Measurements from ENCODE around the genes LINGO4, LCE1B, SPRR1A, SPRR2G, S100A12 and S100A6.

- PRO-cap, 2 experiments, result no peak in any of the 2 experiments
Observed at GRCh38 chr1:151805196-151805686, at the start of gene LINGO4. LINGO4 (minus strand) TSS chr1:151805419.

- PRO-cap, 2 experiments, result no peak in any of the 2 experiments
Observed at GRCh38 chr1:151838983-151839338, 659 bp downstream of the C2CD4D start.

GRCh38 chr1:151988990-151990049, 4.3 kb downstream of the S100A10 start:
- PRO-cap, 2 experiments, result no peak in any of the 2 experiments

DNA sequence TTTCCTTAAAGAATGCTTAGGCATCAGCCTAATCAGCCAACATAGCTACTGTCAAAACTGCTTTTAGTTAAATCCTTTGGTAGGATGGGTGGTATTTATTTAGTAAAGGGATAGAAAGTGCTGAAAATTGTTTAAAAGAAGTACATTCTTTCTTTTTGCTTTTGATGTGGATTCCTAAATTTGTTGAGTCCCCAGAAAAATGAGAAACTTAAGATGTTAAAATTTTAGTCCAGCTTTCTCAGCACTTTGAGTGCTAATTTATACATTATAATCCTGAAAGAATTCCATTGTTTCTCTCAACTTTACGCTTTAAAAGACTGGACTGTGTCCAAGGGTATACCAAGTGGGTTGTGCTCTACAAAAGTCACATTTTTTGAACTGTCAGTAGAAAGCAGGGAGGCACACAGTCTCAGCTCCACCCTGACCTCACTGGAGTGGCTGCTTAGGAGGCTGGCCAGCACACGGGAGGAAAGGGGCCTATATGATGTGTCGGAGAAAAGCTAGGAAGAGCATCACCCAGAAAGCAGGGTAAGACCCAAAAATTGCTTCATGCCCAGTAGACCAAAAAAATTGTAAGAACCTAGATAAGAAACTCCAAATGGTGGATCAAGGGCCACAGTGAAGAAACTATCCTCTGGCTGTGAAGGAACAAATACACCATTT, 2.1 kb downstream of the S100A10 start:
- PRO-cap, 2 experiments, result no peak in any of the 2 experiments

DNA sequence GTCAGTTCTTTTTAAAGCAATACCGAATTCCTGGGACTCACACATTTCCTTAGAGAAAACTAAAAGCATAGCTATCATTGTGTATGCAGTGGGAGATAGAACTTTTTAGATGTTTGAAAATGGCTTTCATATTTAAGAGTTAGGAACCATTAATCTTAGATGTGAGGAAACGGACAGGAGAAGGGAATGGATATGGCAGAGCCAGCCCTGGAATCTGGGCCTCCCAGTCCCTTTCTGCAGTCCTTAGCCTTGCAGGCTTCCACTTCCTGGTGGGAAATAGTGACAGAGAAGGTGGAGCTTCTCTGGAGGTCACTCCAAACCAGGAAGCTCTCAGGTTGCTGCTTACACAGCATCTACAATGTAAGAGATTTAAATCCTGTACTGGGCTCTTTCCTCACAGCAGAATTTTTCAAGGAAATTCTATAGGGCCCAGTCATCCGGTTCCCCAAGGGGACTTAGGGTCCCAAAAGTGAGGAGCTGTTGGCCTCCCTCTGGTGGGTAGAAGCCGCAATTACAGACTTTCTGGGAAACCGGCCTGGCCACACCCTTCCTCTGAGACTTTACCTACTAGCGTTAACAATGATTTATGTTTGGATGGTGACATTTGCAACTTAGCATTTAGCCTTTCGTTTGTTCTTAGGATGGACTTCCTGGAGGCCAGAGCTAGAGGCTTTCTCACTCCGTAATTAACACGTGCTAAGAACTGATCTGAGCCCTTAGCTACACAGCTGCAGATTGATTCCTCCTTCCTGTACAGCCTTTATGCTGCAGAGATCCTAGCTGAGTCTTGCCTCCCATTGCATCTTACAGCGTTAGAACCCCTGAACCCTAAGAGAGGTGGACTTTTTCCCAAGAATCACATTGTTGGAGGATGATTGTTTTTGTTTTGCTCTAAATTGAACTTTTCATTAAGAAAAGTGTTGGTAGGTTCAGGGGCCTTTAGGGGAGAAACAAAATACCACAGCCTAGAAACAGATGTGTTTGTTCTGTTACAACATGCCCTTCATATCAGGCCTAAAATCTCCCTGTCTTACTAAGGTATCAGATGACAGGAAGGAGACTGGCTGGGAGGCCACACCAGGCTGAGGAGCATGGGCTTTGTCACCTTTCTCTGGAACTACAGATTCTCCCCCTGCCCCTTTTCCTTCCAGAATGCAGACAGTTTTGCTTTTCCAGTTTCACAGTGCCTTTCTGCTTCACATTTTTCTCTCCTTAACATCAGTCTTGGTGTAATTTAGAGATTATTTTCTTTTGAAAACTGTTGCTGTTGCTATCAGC, 2.1 kb downstream of the S100A11 start:
- PRO-cap, 2 experiments, result no peak in any of the 2 experiments

- PRO-cap, 2 experiments, result peak in 2 of 2 experiments; most common plus-strand start chr1:152048044 (in 1); most common minus-strand start chr1:152048050 (in 2)
Observed at GRCh38 chr1:152047524-152048488, 11.0 kb upstream of the S100A11 start.

- PRO-cap, 2 experiments, result no peak in any of the 2 experiments
Observed at GRCh38 chr1:152048489-152049024, 11.8 kb upstream of the S100A11 start.

GRCh38 chr1:152109993-152110924, 5.0 kb downstream of the TCHH start:
- PRO-cap, 2 experiments, result no peak in any of the 2 experiments

- PRO-cap, 2 experiments, result no peak in any of the 2 experiments
Observed at GRCh38 chr1:152399246-152399789, 14.7 kb downstream of the CRNN start.

DNA sequence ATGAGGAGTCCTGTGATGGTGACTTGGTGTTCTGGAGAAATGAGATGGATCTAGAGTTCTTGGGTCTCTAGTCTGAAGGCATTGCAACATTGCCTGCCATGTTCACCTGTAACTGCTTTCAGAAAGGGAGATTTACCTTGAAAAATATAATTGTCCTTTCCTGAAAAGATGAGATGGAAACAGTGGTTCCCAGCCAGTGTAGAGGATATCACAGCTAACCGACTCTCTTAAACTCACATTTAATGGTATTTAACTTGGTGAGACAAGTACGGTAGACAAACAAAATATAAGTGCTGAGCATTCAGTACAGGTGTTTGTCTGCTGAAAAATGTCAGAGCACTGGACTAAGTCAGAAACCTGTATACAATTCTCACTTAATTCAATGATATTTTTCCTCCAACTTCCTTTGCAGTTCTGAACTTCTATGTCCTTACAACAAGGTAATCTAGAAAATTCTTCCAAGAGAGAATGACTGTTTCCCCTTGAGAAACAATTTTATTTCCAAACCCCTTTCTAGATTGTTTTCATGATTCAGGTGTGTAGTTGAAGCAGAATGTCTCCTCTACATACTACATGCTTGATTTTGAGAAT, at the start of gene LCE1B:
TSS of gene LCE1B (plus strand) at position 412 of the 591 bp plus-strand sequence.
- PRO-cap, 2 experiments, result no peak in any of the 2 experiments

- PRO-cap, 2 experiments, result no peak in any of the 2 experiments
Observed at GRCh38 chr1:152983745-152984316, at the start of gene SPRR1A. SPRR1A (plus strand) TSS chr1:152984081.

GRCh38 chr1:153119085-153119809, 5.9 kb upstream of the SPRR2F start:
- PRO-cap, 2 experiments, result no peak in any of the 2 experiments

DNA sequence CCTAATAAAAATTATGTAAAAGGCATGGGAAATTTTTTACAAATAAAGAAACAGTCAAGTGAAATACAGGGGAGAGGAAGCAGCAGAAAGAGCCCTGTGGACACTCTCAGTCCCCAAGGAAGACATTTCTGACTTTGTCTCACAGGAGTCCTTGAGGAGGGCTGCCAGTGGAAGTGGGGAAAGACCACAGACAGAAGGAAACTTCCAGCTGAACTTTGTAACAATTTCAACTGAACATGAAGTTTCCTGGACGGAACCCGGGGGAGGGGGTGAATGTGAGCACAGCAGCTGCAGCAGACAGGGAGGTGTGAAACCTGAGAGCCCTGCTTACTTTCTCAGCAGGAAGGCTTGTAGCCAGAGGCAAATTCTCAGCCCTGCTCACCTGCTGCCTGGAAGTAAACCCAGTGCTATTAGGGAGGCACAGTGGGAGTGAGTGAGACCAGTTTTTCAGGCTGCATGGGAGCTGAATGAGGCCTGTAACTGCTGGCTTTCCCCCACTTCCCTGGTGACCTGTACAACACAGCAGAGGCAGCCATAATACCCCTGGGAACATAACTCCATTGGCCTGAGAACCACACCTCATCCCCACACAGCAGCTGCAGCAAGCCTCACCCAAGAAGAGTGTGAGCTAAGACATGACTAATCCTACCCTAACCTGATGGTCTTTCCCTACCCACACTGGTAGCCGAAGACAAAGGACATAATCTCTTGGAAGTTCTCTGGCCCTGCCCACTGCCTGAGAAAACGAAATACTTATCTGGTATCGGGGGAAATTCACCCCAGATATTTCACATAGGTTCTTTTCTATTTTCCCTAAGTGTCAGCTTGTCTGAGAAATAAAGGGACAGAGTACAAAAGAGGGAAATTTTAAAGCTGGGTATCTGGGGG, 9.6 kb upstream of the SPRR2F start:
- PRO-cap, 2 experiments, result no peak in any of the 2 experiments

DNA sequence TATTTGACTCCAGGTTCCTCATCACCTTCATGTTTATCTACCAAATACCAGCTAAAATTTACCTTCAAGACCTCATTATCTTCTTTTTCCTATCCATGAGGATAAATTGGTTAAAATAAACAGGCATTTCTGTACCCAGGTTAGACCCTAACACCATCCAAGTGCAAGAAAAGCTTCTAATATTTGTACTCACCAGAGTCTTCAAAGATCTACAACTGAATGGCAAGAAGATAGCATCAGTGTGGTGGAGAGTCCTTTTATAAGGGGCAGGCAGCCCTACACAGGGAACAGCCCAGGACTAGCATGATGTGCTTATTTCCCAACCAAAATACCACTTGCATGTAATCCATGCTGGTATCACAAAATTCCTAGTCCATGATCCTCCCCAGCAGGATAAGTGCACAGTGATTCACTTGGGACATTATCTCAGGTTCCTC, at the start of gene SPRR2G:
TSS of gene SPRR2G (minus strand) at position 232 of the 437 bp plus-strand sequence.
- PRO-cap, 2 experiments, result no peak in any of the 2 experiments

DNA sequence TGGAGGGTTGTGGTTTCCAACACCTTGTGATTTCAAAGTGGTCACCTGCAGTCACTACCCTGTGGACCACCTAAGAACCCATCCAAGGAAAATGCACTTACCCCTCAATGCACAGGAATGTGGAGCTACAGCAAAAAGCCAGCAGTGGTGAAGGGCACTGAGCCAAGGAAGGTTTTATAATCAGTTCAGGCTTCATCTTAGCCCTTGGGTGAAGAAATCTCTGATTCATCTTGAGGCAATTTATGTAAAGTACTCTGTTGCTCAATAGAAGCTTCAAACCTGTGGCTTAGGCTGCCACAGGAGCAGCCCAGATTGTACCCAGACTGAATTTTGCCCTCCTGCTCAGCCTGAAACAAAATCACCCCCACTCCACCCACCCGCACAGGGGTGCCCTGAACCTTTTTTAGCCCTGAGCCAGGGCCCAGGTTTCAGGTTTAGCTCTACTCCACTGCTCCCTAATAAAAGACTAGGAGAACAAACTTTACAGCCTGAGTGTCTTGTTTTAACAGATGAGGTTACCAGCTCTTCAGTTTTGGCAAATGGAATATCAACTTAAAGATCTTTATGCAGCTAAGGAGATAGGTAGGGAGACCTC, at the start of gene S100A12:
TSS of gene S100A12 (minus strand) at position 171 of the 595 bp plus-strand sequence.
- PRO-cap, 2 experiments, result no peak in any of the 2 experiments

DNA sequence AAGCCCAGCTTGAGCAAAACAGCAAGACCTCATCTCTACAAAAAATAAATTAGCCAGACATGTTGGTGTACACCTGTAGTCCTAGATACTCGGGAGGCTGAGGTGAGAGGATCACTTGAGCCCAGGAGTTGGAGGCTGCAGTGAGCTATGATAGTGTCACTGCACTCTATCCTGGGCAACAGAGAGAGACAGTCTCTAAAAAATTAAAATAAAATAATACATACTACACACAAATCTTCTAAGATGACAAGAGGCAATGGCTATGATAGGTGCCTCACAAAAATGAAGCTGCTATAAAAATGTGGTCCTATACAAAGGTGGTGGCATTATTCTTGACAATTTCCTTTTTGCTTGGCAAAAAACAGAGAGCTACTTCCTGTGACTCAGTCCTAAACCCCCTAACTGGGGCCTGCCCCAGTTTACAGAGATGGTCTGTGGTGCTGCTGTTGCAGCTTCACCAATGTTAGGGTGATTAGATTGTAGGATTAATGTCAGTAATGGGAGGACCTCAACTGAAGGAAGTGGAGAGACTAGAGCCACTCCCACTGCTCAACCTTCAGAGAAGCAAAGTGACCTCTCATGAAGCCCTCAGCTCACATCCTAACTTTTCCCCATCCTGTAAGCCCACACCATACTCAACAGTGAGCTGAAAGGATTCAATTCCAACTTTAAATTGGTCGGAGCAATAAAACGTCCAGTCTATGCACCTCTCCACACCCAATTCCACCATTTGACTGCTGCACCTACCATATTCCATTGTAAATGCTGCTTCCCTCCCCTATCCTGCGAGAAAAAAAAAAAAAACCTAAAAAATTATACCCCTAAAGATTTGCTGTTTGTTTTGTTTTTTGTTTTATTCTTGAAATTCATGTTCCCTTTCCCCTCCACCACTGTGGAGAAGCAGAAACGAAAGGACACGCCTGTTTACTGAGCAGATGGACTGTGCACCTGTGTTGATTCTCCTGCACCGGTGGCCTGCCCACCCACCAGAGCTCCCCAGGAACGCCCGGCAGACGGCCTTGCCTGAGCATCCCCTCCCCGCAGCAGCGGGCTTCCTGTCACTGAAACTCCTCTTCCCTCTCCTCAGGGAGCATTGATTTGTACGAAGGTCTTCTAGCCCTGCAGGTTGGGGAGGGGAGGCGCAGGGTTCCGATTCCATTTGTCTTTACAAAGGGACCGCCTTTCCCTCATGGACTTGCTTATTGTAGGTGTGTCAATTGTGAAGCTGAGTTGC, 3.5 kb downstream of the S100A6 start:
- PRO-cap, 2 experiments, result peak in 1 of 2 experiments; most common plus-strand start position 424 of the sequence (in 1)

DNA sequence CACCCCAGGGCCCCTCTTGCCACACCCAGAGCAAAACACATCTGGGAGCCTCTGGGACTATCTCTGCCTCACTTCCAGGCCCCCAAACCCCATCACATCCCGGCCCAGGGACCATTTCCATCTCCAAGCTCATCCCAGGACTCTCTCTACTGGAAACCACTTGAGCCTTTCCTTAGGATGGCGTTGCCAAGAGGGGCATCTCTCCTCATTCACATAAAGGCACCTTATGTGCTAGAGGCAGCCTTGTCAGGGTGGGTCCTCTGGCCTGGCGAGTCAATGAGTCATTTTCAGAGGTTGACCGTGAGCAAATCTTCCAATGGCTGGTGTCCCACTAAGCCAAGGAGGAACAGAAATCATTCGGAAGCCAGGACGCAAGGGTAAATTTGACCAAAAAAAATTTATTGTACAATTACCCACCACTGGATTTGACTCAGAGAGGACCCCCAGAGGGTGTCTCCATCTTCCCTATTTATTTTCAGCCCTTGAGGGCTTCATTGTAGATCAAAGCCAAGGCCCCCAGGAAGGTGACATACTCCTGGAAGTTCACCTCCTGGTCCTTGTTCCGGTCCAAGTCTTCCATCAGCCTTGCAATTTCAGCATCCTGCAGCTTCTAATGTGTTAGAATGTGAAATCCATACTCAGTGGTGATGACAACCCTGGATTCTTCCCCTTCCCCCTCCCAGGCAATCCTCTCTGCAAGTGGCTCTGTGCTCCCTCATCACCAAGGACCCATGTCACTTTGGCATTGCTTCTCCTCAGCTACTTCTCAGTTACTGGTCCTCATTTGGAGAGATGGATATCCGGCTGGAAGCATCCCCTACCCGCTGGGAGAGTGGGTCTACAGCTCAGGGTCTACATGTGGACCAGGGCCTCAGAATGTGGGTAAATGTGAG, 1.3 kb downstream of the S100A6 start:
- PRO-cap, 2 experiments, result no peak in any of the 2 experiments

DNA sequence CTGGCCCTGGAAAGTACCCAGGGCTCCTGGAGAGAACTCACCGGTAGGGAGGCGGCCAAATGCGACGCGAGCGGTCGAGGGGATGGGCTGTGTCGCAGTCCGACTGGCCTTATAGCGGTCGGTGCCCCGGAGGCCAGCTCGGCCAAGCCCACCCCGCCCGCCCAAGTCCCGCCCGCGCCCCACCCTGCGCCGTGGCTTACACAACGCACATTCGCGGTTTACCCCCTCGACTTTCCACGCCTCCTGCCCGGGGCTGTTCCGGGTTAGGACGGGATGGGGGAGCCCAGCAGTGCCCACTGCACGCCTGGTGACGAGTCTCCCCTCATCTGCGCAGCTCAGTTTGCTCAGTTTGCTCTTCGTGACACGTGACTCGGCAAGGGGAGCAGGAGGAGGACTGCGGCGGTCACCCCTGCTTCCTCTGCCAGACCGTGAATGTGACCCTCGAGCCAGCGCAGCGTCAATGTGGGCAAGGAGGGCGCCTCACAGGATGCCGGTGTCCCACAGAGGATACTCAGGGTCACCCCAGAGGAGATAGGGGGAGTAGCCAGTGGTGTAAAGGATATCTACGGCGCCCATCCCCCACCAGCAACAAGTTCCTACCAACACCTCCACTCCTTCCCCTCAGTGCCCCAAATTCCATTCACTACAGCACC, at the start of gene S100A6:
TSS of gene S100A6 (minus strand) at position 84 of the 653 bp plus-strand sequence.
- PRO-cap, 2 experiments, result peak in 1 of 2 experiments; most common plus-strand start position 244 of the sequence (in 1); most common minus-strand start position 150 of the sequence (in 1)

GRCh38 chr1:153539478-153539778, 1.3 kb downstream of the S100A5 start:
- PRO-cap, 2 experiments, result no peak in any of the 2 experiments

DNA sequence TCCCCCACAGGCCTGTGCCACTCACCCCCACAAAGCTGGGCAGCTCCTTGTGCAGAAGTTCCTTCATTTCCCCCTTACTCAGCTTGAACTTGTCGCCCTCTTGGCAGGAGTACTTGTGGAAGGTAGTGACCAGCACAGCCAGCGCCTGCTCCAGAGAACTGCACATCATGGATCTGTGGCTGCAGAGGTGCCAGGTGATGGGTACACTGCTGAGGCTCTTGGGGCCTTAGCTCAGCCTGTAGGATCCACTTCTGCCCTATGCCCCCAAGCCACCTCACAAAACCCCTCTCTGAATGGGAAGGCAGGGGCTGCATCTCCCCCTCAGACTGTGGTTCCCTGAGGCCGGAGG, 2.0 kb downstream of the S100A2 start:
- PRO-cap, 2 experiments, result no peak in any of the 2 experiments

All from Metastatic Liver Carcinoma in the Adrenal Gland (tissue), 2 donors.